Renal cortical epithelial cell (primary cell): ENCODE measurements around a stretch of chr2.

DNA sequence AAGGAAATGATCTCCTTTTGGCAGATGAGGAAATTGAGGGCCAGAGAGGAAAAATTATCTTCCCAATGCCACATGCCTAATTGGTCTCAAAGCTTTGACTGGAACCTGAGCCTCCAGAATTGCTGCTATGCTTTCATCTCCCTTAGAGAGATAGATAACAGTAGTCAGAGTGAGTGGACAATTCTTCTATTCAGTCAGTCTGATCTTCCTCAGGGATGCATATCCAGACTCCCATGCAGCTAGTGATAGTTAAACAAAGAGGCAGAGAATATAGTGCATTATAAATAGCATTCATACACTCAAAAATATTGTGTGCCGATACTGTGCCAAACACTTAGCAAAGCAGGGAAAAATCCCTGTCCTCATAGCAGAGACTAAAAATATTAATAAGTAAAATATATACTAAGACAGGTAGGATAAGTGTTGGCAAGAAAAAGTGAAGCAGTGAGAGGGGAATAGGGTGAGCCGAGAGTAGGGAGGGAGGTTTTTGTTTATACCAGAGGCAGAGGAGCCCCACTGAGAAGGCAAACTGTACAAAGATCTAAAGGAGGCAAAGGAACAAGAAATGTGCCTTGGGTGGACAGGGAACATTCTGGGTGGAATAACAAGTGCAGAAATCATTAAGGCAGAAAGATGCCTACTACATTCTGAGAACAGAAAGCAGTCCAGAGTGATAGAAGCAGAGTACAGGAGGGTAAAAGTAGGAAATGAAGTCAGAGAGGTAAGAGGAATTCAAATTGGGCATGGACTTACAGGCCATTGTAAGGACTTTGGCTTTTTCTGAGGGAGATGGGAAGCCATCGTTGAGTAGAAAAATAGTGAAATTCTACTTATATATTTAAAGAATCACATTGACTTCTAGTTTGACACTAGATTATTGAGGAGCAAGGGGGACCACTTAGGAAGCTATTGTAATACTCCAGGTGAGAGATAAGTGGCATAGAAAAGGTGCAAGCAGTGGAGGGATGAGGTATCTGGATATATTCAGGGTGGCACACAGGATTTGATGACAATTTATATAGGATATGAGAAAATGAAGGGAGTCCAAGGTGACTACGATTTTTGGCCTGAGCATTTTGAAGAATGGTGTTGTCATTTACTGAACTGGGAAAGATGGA is 4.2 kb upstream of the CLASP1 start:
- RRBS, result no CpG with 5 or more reads among the region's 4 CpGs

- RRBS, result no CpG with 5 or more reads among the region's 2 CpGs
These were observed 28.9 kb downstream of the NIFK start for GRCh38 chr2:121707873-121708086.

- RRBS, result no CpG with 5 or more reads among the region's 8 CpGs
These were observed 213.7 kb downstream of the TSN start for GRCh38 chr2:121969072-121969709.

- RRBS, result no CpG with 5 or more reads among the region's 3 CpGs
These were observed 505.8 kb downstream of the TSN start for GRCh38 chr2:122261235-122261713.

GRCh38 chr2:126212691-126213273 is 443.2 kb upstream of the GYPC start:
- RRBS, result no CpG with 5 or more reads among the region's 2 CpGs

GRCh38 chr2:126659007-126660060 is 3.4 kb downstream of the GYPC start:
- RRBS, result no CpG with 5 or more reads among the region's 21 CpGs

DNA sequence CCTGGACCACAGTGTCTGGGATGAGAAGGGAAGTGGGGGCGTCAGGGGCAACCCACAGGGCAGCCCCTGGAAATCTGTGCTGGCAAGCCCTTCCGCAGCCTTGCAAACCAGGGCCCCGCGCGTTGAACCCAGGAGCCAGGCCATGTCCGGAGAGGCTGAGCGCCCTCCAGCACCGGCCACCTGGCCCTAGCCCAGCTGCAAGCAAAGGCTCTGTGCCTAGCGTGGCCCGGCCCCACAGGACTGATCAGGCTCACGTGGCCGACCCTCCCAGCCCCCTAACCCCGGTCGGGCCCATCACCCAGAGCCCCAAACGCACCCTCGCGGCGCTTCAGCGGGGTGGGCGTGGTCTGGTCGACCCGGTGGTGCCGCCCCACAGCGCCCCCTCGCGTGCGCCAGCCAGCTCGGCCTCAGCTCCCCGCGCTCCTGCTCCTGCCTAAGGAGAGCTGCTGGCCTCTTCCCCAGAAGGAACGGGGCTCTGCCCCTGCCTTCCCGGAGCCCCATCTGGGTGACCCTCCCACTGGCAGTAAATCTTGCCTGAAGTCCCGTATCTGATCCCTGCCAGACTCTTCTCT is 12.5 kb upstream of the TEX51 start:
- RRBS, result 2% methylated on average over 13 of the region's 33 CpGs

GRCh38 chr2:127050410-127050643 is 56.6 kb downstream of the BIN1 start:
- RRBS, result no CpG with 5 or more reads among the region's 8 CpGs

- RRBS, result no CpG with 5 or more reads among the region's 16 CpGs
These were observed 12.5 kb downstream of the BIN1 start for GRCh38 chr2:127094300-127094946.

GRCh38 chr2:127104817-127105528 is 2.0 kb downstream of the BIN1 start:
- RRBS, result no CpG with 5 or more reads among the region's 5 CpGs

DNA sequence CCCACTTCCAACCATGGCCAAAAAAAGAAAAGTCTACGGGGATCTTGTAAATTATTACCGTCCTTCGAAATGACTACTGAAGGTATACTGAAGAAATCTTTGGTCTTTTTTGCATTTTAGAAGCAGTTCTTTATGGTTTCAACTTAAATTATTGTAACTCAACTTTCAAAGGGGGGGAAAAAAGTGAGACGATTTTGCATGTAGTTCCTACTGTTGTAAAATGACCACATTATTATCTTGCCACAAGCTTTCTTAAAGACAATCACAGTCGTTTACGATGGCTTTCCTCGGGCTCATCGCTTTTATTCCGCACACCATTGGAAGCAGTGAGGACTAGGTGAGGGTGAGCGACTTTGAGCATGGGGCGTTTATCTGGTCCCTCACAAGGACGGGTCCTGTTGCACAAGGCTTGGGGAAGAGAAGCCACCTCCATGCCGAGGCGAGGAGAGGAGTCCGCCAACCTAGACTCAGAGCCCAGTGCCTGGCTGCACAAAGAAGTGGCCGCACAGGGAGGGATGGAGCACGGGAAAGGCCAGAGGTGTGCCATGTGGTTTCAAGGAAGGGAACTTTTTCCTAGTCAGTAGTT is 543 bp upstream of the CYP27C1 start:
- RRBS, result no CpG with 5 or more reads among the region's 17 CpGs

- RRBS, result no CpG with 5 or more reads among the region's 7 CpGs
These were observed 416 bp downstream of the PROC start for GRCh38 chr2:127418570-127419116.

DNA sequence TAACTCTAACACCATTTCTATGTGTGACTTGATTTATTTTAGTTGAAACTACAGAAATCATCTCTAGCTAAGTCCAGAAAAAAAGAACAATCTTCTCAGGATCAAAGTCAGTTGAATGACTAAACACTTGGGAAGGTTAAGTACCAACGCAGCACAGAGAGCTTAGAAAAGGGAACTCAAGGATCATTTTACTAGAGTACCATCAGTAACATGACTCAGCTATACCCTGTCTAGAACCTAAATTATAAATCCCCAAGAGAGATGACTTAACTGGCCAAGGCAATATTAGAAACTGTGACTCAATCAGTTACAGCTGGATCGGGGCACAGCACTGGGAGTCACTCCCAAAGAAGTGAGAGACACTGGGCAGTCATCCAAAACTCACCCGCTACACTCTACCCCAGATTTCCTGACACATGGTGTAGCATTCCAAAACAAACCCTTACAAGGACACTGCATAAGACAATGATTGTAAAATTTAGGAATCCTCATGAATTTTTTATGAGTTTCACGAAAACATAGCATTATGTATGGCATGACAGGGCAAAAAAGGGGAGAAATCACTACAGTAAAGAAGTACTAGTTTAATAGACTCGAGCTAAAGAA is 17.7 kb downstream of the IWS1 start:
- RRBS, result no CpG with 5 or more reads among the region's 5 CpGs

- RRBS, result no CpG with 5 or more reads among the region's 13 CpGs
These were observed 887 bp downstream of the IWS1 start for GRCh38 chr2:127525315-127525889.

DNA sequence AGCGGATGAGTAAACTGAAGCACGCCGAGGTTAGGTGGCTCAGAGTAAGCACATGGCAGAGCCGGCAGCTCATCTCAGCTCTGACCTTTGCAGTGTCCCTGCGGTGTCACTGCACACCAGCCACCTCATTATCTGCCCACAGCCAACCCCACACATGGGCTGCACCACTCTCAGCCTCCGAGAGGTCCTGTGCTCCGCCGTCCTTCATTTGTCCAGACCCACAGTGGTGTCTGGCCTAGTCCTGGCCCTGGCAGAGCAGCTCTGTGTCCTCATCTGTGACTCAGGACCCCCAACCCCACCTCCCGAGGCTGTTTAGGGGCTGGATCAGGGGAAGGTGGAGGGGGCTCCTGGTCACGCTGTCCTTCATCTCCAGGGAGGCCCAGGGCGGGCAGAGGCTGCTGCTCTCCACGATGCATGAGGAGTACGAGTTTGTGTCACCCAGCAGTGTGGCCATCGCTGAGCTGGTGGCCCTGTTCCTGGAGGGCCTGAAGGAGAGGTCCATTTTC is 17.9 kb upstream of the GPR17 start:
- RRBS, result no CpG with 5 or more reads among the region's 14 CpGs

GRCh38 chr2:127639996-127640795 is 5.8 kb upstream of the GPR17 start:
- RRBS, result no CpG with 5 or more reads among the region's 16 CpGs

- RRBS, result 46% methylated on average over 4 of the region's 15 CpGs
These were observed 1.7 kb downstream of the GPR17 start for GRCh38 chr2:127647380-127648398.

GRCh38 chr2:127650151-127651031 is 4.4 kb downstream of the GPR17 start:
- RRBS, result 68% methylated on average over 2 of the region's 28 CpGs

GRCh38 chr2:127652749-127653548 is 7.0 kb downstream of the GPR17 start:
- RRBS, result no CpG with 5 or more reads among the region's 29 CpGs

DNA sequence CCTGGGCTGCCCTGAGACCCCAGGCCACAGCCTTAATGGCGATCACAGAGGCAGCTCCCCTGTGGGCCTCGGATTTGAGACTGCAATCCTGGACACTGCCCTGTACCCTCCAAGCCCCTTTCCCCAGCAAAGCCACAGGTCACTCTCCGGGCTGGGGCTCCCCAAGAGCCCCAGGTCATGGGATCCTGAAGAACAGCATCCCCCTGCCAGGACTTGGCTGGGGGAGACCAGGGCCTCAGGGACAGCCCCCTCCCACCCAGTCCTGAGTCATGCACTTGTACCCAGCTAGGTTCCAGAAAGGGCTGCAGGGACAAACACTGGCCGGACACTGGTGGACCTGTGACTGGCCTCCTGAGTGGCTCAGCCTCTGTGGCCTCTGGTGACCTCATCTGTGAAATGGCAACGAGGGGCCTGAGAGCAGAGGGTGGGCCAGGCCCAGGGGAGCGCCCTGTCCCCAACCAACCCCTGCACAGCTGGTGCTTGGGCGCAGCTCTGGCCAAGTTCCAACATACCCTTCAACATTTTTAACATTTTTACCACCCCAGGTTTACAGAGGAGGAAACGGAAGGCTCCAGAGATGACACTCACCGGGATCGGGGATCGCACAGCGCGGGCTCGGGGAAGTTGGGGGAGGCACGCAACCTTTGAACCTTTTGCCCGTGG is 1.2 kb downstream of the LIMS2 start:
- RRBS, result no CpG with 5 or more reads among the region's 16 CpGs